Temporal lobe (tissue), 2 donors: ENCODE measurements around a stretch of chr2.

GRCh38 chr2:152582087-152582707 lies 135.1 kb downstream of the PRPF40A start:
- RAMPAGE, long total RNA = no peak

DNA sequence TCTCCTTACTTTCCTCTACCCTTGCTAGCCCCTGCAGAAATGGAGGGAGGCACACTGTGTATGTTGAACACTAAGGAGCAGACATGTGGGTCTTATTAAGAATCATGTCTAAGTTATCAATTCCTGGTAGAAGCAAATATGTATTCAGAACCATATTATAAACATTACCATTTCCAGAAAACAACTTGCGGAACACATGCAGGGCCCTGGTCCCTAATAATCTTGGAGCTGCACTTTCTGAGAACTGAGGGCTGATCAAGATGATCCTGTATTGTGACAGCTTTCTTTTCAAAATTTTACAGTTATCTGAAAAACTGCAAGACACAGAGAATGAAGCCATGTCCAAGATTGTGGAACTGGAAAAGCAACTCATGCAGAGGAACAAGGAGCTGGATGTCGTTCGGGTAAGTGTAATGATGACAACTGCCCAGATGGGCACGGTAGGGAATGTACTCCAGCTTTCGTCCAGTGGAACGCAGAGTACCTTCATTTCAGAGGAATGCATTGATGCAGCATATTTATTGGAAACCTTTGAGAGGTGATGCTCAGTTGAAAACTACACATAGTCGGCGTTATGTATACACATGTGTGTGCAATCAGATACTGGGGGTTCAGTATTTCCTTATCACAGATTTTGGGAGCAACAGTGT lies 100.3 kb downstream of the PRPF40A start:
- RAMPAGE, long total RNA = no peak

- RAMPAGE, long total RNA = no peak
These were observed 41.0 kb downstream of the PRPF40A start for GRCh38 chr2:152676034-152676857.

GRCh38 chr2:154709493-154709948 lies 11.0 kb downstream of the KCNJ3 start:
- RAMPAGE, long total RNA = no peak

GRCh38 chr2:156083531-156084155 lies 248.9 kb downstream of the NR4A2 start:
- RAMPAGE, long total RNA = no peak

DNA sequence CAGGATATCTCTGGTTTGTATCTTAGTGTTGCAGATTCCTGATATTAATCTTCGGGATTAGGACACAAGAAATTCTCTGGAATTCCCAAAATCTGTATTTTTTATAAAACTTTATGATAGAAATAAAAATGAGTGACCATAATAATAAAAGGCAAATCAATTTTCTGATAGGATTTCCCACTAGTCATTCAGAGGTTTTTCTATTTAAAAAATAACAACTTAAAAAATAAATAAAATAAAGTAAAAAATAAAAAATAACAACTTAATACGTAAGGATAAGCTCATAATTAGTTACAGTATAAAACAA lies 158.9 kb downstream of the NR4A2 start:
- RAMPAGE, long total RNA = no peak

- RAMPAGE, long total RNA = no peak
These were observed 12.7 kb downstream of the NR4A2 start for GRCh38 chr2:156319662-156320463.

- RAMPAGE, long total RNA = no peak
These were observed 2.1 kb upstream of the NR4A2 start for GRCh38 chr2:156334709-156334961.

DNA sequence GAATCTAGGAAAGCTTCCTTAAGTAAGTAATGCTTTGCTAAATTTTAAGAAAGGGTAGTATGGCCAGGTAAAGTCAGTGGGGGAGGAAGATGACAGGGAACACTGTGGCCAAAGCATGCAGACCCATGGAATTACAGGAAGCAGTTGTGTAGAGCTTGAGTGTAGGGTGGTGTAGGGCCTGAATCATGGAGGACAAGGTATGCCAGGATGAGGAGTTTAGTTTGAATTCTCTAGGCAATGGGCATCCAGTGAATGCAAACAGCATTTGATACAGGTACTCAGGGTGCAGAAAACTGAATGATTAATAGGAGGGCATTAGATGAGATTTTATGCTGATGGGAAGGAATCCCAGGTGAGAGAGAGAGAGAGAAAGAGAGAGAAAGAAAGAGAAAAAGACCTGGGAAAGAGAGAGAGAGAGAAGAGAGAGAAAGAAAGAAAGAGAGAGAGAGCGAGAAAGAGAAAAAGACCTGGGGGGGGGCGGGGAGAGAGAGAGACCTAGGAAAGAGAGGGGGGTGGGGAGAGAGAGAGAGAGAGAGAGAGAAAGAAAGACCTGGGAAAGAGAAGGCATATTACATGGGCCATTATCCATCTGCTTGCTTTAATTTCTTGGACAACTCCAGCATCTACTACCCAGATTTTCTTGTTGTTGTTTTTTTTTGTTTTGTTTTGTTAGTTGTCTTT lies 98.9 kb downstream of the GPD2 start:
- RAMPAGE, long total RNA = no peak

GRCh38 chr2:156546938-156547505 lies 110.8 kb downstream of the GPD2 start:
- RAMPAGE, long total RNA = no peak

DNA sequence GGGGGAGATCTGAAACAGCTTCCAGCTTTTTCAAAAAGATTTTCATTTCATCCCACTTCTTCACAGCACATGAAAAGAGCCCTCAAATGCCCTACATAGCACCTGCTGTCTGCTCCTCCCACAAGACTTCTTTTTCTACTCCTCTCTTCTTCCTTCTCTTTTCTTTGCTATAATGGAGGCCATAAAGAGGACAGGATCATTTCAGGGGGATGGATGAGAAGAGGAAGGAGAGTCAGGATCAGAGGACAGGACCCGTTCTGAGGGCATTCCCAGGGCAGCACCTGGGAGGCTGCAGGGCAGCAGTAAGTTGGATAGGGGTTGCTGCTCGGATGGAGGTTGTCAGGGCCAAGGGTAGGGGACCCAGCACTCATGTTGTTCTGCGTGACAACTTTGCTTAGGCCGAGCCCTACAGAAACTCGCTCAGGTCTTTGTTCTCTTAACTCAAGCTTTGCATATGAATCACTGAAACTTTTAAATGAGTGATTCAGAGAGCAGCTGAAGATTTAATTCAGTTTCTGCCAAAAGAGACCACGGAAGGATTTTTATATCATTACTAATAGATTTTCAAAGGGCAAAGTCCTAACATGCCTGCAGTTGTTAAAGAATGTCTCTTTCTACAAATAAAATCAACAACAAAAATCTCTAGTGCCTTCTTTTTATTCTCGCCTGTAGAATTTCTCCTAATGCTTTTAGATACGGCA lies 11.2 kb upstream of the GALNT5 start:
- RAMPAGE, long total RNA = no peak

- RAMPAGE, long total RNA = no peak
These were observed 30.4 kb downstream of the CYTIP start for GRCh38 chr2:157413265-157414080.

DNA sequence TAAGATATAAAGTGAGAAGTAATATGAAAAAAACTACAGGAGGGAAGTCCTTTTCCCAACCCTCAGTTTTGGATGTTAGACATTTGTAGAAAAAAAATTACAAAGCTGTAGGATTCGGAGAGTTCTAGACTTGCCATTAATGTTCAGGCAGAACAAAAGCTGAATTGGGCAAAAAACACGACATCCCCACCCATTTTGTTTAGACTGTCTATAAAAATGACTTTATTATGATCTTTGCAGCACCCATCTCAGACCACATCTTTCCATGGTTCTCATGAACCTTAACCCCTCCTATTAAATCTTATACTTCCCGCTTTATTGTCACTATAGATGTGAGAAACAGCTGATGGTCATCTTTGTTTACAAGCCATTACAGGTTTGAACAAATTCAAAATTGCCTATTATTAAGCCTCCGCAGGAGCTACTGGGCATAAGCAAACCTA lies 29.0 kb downstream of the CYTIP start:
- RAMPAGE, long total RNA = no peak

DNA sequence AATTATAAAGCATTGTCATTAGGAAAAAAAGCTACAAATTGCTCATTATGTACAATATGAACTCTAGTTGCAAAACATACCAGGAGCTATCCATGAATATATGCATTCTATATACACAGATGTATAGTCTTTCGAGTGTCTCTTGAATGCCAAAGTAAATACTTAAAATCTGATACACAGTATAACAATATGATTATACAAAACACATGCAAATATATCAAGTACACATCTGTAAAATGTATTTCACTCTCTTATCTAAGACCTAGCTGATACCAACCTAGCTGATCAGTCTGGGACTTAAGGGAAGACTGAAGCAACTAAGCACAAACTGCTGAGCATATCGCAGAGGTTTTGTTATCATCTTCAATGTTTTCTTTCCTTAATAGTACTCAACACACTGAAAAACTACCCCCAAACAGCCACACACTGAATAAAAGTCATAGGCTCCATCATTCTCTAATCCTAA lies 10.0 kb downstream of the CYTIP start:
- RAMPAGE, long total RNA = no peak

- RAMPAGE, long total RNA = no peak
These were observed 62.4 kb downstream of the ACVR1C start for GRCh38 chr2:157566188-157566642.

- RAMPAGE, long total RNA = no peak
These were observed 91.7 kb downstream of the ACVR1 start for GRCh38 chr2:157784220-157784942.

- RAMPAGE, long total RNA = no peak
These were observed 44.6 kb downstream of the ACVR1 start for GRCh38 chr2:157831620-157831804.

DNA sequence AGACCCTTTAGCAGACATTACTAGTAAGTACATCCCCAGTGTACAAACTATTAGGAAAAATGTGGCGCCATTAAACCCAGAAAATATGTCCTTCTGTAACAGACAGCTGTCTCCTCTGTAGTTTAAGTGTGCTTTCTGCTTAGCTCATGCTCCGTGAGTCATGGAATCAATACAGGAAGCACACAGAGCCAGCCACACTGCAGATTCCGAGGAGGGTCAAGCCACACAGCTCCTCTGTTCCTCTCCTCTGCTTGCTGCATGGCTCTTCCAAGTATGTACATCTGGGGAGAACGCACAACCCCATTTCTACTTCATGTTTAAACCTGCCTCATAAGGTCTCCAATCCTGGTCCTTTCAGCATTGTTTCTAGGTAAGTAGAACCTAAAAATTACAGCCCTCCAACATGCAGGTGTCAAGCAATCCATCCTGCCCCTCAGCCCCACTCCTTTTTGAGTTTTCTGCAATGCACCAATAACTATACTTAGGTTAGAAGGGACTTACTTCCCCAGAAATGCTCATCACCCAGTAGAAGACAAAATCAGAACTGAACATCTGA lies 37.6 kb downstream of the ACVR1 start:
- RAMPAGE, long total RNA = no peak

DNA sequence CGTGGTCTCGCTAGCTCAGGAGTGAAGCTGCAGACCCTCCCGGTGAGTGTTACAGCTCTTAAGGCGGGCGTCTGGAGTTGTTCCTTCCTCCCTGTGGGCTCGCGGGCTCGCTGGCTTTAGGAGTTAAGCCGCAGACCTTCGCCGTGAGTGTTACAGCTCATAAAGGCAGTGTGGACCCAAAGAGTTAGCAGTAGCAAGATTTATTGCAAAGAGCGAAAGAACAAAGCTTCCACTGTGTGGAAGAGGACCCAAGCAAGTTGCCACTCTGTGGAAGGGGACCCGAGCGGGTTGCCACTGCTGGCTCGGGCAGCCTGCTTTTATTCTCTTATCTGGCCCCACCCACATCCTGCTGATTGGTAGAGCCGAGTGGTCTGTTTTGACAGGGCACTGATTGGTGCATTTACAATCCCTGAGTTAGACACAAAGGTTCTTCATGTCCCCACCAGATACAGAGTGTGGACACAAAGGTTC lies 91.2 kb upstream of the ACVR1 start:
- RAMPAGE, long total RNA = no peak

GRCh38 chr2:158131782-158132707 lies 30.4 kb downstream of the UPP2 start:
- RAMPAGE, long total RNA = no peak